Mesangial cell (primary cell): ENCODE results near the gene SPSB1.

GRCh38 chr1:9266070-9267046 is 26.3 kb upstream of the SPSB1 start:
- RAMPAGE, long total RNA: no peak

DNA sequence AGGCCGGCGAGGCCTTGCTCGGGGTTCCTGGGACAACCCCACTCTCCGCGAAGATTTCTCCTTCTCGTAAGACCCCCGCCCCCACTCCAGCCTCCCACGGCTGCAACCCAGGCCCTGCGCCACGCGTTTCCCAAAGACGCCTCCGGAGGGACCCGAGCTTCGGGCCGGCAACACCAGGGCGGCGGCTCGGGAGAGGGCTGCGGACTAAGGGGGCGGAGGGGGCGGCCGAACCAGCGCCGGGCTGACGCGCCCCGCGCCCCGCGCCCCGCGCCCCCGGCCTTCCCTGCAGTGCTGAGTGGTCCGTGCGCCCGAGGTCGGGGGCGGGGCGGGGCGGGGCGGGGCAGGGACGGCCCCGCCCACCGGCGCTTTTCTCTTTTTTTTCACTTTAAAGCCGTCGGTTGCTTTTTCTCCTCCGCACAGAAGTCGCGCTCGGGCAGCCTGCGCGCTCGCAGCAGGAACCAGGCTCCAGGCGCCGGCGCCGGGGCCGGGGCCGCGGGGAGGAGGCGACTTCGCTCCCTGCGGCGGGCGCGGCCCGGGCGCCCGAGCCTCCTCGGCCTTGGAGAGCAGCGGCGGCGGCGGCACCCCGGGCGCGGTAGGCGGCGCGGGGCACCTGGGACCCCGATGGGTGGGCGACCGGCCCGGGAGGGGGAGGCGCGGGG is at the start of gene SPSB1:
Gene SPSB1, plus strand, starts transcription at position 415 of the 659 bp plus-strand sequence.
- RAMPAGE, long total RNA: no peak

DNA sequence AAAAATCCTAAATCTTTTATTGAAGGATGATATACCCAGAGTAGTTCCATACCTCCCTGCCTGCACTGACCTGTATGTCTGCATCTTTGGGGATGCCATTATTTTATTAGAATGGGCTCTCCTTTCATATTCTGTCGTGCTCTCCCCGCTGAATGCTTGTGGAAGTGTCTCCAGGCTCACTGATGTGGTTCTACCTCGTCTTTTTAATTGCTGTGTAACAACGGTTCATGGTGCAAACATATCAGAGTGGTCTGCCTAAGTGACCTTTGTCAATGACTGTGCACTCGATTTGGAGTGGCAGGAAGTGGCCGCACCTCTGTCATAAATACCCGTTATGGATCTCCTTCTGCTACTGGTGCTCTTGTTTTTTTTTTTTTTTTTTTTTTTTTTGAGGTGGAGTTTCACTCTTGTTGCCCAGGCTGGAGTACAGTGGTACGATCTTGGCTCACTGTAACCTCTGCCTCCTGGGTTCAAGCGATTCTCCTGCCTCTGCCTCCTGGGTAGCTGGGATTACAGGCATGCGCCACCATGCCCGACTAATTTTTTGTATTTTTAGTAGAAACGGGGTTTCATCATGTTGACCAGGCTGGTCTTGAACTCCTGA is 38.4 kb downstream of the SPSB1 start:
- RAMPAGE, long total RNA: no peak

- RAMPAGE, long total RNA: no peak
Observed at GRCh38 chr1:9355959-9357076, 63.6 kb downstream of the SPSB1 start.

- RAMPAGE, long total RNA: no peak
Observed at GRCh38 chr1:9398037-9398407, 105.3 kb downstream of the SPSB1 start.

DNA sequence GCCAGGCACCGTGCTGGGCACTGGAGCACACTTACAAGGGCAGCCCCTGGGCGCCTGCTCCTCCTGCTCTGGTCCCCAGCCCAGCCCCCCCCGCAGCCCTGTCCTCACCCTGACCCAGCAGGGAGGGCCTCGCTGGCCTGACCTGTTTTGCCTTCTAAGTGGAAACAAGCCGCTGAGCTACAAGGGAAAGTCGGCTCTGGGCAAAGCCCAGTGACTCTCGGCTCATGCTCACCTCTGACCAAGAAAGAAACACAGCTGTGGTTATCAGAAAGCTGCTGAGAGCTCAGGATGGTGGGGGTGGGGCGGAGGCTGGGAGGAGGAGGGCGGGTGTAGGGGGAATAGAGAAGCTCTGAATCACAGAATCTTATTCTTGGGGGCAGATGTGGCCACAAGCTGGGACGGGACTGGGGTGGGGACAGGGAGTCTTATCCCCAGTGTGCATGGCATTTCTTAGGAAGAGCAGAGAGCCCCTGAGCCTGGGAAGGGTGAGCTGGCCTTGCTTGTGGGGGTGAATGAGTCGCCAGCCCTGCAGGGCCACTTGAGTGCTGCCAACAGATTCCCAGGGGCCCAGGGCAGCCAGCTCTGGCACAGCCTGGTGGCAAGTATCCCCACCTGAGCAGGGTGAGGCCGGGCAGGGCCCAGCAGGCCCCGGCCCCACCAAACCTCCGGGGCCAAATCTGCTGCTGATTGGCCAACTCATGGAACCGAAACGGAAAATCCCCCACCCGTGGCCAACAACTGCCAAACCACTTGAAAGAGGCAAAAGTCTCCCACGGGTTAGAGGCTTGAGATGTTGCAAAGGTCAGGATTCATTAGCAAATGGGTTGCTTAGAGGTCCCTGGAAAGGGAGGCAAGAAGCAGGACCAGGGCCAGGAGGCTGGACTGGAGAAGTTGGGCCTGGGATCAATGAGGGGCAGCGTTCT is 120.6 kb downstream of the SPSB1 start:
- RAMPAGE, long total RNA: no peak

DNA sequence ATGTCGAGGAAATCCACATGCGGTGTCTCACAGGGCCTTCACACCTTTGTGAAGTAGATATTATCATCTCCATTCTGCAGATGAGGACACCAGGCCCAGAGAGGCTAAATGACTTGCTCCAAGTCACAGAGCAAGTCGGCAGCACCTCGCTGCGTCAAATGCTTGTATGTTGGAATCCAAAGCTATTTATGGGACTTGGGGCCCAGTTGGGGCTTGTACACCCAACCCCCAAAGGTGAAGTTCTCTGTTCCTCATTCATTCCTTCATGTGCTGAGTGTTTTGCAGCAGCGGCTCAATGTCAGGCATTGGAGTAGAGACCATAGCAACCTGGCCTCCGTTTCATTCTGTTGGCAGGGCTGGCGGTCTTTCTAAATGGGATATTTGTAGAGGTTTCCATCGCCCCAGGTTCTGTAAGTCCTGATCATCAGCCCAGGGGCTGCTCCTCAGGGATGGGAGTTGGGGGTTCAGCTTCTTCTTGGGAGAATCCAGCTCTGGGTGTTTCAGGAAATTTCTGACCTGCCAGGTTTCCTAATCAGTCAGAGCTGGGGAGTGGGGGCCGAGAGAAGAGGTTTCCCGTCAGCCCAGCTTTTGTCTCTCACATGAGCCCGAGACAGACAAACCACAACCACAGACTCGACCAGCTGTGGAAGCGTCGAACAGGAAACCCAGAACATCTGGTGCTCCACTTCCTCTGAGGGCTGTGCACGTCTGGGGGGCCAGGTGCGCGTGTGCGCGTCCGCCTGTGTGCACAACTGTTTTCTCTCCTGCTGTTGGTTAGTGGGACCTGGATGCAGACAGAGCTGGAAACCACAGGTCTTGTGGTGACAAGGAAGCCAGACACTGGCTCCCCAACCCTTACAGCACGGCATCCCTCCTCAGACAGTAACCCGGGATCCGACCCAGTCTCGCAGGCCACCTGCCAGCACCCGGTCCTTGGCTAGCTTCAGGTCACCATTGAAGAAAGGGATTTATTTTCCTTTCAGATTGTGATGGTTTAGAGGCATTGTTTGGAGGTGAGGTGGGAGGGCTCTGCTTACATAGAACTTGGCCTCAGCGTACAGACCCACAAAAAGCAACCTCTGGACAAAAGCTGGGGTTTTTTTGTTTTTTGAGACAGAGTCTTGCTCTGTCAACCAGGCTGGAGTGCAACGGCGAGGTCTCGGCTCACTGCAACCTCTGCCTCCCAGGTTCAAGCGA is 113.0 kb upstream of the SLC25A33 start:
- RAMPAGE, long total RNA: no peak

DNA sequence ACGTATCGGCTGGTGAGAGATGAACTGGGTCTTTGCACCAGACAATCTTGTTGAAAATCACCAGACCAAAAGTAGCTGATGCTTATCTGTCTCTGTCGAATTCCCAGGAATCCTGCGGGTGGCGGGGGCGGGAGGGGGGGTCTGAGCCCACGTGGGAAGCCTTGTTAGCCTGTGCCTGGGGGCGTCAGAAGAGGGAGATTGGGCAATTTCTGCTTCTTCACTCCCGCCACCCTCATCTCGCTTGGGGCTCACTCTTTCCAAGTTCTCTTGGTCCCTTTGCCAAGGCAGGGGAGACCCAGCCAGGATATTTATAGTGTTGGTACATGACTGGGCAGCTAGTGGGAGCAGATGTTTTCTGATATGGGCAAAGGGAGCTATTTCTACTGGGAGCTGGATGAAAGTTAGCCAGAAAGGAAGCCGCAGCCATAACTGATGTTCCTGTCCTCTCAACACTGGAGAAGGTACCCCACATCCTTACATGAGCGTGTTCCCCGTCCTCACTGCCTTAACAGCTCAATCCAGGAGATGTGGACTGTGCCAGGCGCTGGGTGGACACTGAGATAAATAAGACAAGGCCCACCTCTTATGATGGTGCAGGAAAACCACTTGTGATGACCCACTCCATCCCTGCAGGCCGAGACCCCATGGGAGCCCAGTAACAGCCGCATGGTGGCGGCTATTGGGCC is 89.9 kb upstream of the SLC25A33 start:
- RAMPAGE, long total RNA: no peak

GRCh38 chr1:9466720-9467724 is 72.2 kb upstream of the SLC25A33 start:
- RAMPAGE, long total RNA: no peak

GRCh38 chr1:9558594-9559155 is 19.4 kb downstream of the SLC25A33 start:
- RAMPAGE, long total RNA: no peak

- RAMPAGE, long total RNA: no peak
Observed at GRCh38 chr1:9815051-9815686, 8.6 kb downstream of the CLSTN1 start.

DNA sequence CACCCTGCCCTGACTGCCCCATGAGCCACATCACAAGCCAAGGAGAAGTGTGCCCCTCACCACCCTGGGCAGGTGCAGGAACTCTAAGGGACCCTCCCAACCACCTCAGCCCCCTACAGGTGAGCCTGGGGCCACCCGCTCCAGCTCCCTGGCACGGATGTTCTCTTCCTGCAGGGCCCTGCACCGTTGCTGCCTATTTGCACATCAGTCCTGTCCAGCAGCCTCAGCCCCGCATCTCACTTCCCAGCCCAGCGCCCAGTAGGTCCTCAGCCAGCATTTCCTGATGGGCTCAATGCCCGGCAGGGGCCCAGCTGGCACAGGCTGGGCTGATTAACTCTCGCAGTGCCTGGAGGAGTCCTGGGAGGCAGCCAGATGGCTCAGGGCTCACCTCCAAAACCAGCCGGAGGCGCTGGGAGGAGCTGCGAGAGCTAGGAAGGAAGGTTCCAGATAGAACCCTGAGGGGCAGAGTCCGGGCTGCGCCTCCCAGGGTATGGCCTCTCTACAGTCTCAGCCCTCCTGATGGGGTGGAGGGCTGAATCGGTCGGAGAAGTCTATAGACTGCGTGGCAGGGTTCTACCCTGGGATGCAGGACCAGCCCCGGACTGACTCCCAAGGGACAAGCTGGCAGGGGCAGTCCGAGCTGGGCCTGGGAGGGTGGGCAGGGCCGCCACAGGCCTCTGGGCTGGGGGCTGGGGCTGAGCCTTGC is 19.1 kb upstream of the CLSTN1 start:
- RAMPAGE, long total RNA: no peak

GRCh38 chr1:9847868-9848524 is 24.2 kb upstream of the CLSTN1 start:
- RAMPAGE, long total RNA: no peak

- RAMPAGE, long total RNA: no peak
Observed at GRCh38 chr1:9961085-9961726, 17.9 kb downstream of the NMNAT1 start.

- RAMPAGE, long total RNA: no peak
Observed at GRCh38 chr1:9992797-9993397, 4.1 kb upstream of the RBP7 start.

GRCh38 chr1:10387418-10388213 is 11.2 kb upstream of the PGD start:
- RAMPAGE, long total RNA: no peak

GRCh38 chr1:10457135-10457706 is 7.4 kb downstream of the CORT start:
- RAMPAGE, long total RNA: no peak

DNA sequence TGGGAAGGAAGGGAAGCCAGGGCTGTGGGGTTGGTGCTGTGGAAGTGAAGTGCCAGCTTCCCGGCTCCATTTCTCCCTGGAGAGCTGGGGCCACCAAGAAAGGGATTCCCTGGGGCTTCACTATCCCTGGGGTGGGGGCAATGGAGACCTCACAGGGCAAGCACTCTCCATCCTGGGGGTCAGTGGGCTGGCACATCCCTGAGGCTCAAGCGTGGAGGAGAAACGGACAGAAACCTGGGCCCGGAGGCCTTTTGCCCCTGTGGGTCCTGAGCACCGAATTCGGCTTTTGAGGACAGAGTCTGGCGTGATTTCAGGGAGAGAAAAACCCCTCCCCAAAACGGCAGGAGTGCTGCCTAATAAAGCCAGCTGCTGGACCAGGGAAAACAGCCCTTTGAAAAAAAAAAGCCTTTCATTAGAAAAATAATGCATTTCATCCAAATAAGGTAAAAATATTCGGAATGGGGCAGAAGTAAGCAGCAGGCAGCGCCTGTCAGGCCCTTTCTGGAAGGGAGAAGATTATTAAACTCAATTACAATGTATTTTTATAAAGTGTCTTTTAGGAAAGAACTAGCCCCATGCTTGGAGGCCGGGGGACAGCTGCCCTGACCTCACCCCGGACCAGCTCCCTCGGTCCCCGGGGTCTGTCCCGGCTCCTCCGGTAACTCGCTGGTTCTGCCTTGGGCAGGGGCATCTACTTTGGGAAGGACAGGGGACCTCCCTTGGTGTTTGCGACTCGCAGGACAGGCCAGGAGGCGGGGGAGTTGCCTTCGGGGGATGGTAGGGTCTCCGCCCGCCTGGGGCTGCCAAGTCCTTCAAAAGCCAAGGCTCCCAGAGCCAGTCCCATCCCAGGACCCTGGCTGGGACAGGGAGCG is 157.6 kb downstream of the PEX14 start:
- RAMPAGE, long total RNA: no peak

DNA sequence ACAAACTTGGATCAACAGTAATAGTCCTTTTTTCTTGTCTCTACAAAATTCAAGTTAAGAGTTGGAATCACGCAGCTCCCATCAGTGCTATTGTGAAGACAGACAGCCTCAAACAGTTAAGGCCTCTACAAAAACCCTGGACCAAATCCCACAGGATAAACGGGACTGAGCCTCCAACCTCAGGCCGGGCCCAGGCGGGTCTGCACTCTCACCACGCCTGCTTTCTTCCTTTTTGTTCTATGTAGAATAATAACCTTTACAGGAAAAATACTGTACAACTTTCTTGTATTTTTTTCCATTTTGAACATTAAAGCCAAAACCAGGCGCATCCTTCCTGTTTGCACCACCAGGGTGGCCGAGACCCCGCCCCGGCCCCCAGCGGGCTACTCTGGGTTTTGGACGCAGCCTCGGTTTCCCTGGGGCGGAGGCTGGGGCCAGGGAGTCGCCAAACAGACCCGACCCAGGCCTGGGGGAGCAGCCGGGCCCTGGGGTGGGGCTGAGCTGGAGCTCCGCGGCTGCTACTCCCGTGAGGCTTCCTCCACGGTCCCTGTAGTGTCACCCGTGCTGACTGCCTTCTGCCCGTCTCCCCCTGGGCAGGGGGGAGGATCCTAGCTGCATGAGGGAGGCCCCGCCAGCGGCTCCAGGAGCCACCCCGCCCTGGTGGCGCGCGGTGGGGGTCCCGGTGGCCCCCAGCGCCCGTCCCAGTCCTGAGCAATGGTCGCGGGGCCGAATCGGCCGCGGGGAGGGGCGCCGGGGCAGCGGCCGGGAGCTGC is 158.4 kb downstream of the CASZ1 start:
- RAMPAGE, long total RNA: no peak

DNA sequence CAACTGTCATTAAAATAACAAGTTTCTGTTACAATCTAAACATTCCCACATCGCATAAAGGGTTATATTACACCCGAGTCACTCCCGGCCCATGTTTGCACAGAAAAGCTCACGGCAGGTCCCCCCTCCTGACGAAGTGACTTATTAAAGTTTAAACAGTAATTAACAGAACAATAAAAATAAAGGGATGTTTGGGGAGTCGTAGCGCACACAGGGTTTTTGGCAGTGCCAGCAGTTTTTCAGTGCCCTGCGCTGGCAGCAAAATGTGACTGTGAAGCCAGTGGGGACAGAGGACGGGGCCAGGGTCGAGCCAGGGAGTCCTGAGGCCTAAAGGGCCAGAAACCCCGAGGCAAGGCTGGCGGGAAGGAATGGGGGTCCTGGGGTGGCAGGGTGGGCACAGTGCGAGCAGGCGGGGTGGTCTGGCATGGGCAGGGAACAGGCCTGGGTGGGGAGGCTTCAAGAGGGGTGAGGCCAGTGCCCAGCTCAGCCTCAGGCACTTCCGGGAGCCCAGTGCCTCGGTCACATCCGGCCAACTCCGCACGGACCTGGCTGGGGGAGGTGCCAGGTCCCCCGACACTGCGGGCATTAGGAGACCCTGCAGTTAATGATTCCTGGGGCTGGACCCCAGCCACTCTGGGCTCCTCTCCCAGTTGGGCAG is 121.3 kb downstream of the CASZ1 start:
- RAMPAGE, long total RNA: no peak